ENCODE measurements around the genes GNAL and CHMP1B.

DNA sequence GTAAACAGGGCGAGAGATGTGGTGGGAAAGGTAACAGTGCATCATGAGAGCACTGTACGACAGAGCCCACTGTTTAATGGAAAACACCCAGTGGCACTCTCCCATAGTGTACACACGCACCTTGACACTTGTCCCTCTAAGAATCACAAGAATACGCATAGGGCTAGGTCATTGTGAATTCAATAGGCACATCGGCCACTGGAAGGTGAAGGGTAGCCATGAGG lies 74.6 kb upstream of the APCDD1 start:
- PRO-cap, 4 experiments = no peak in any of the 4 experiments
- RAMPAGE, long total RNA, 2 experiments = no peak in any of the 2 experiments
- RRBS = no CpG with 5 or more reads among the region's 5 CpGs

GRCh38 chr18:10414227-10414513 lies 40.3 kb upstream of the APCDD1 start:
- PRO-cap, 4 experiments = no peak in any of the 4 experiments
- RAMPAGE, long total RNA, 2 experiments = no peak in any of the 2 experiments
- RRBS = 94% methylated on average over 3 of the region's 14 CpGs

DNA sequence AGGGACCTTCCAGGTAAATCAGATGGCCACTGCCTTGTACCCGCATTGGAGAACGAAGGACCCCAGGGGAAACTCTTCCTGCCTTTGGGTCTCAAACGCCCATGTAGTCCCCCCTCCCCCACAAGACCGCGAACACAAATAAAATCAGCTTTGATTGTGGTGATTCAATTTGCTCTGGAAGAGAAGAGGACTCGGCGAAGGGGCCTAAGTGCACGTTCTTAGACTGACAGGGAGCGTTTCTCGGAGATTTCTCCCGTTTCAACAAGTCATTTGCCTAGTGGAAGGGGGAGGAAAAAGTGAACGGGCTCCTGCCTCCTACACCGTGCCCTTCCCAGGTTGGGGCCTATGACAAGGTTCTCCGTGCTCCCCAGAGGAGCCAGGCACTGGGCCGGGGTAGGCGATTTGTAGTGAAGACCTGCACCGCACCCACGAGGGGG lies 843 bp upstream of the APCDD1 start:
- PRO-cap, 4 experiments = peak in 2 of 4 experiments; most common plus-strand start position 167 of the sequence (in 2)
- RAMPAGE, long total RNA, 2 experiments = no peak in any of the 2 experiments
- RRBS = no CpG with 5 or more reads among the region's 18 CpGs

GRCh38 chr18:10520027-10520361 lies 5.8 kb upstream of the NAPG start:
- PRO-cap, 4 experiments = no peak in any of the 4 experiments
- RAMPAGE, long total RNA, 2 experiments = no peak in any of the 2 experiments
- RRBS = no CpG with 5 or more reads among the region's 11 CpGs

DNA sequence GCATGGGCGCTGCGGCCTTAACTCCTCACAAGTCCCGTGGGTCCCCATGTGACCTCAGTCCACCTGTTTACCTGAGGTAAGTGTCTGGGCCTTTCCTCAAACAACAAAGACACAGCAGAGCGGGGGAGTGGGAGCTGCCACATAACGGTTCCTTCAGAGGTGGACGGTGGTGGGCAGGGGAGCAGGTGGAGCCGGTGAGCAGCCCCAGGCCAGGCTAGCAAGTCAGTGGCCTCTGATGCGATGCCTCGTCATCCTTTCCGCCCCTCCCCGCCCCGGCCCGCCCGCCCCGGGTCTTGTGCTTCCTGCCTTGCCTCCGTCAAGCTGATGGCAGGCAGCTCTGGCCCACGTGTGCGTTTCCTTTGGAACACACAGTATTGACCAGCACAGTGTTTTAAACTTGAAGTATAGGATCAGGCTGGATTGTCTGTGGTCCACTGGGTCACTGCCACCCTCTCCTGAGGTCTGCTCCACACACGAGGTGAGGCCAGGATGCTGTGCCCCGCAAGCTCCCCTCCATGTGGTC lies 38.9 kb downstream of the PIEZO2 start:
- PRO-cap, 4 experiments = peak in 3 of 4 experiments; most common plus-strand start position 386 of the sequence (in 1); most common minus-strand start position 227 of the sequence (in 2)
- RAMPAGE, long total RNA, 2 experiments = no peak in any of the 2 experiments
- RRBS = 29% methylated on average over 5 of the region's 20 CpGs

DNA sequence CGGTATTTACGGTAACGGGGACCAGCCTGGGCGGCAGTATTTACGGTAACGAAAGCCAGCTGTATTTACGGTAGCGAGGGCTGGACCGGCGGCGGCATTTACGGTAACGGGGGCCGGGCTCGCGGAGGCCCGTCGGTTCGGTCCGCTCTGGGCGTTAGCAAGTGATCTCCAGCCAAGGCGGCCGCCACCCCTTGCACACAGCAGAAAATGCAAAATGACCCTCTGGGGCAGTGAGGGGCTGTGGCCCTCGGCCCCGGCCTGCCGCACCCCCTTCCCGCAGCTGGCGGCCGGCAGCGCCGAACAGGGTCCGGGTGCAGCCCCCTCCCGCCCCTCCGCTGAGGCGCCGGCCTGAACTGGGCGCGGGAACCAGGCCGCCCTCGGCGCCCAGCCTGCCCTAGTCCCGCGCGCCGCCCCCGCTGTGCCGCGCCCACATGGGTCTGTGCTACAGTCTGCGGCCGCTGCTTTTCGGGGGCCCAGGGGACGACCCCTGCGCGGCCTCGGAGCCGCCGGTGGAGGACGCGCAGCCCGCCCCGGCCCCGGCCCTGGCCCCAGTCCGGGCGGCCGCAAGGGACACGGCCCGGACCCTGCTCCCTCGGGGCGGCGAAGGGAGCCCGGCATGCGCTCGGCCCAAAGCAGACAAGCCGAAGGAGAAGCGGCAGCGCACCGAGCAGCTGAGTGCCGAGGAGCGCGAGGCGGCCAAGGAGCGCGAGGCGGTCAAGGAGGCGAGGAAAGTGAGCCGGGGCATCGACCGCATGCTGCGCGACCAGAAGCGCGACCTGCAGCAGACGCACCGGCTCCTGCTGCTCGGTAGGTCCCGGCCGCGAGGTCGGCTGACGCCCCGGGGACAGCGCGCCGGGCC lies at the start of gene GNAL:
Gene GNAL, plus strand, starts transcription at position 132 of the 859 bp plus-strand sequence.
- PRO-cap, 4 experiments = peak in 4 of 4 experiments; most common plus-strand start position 94 of the sequence (in 3)
- RAMPAGE, long total RNA, 2 experiments = no peak in any of the 2 experiments
- RRBS = 2% methylated on average over 14 of the region's 104 CpGs

DNA sequence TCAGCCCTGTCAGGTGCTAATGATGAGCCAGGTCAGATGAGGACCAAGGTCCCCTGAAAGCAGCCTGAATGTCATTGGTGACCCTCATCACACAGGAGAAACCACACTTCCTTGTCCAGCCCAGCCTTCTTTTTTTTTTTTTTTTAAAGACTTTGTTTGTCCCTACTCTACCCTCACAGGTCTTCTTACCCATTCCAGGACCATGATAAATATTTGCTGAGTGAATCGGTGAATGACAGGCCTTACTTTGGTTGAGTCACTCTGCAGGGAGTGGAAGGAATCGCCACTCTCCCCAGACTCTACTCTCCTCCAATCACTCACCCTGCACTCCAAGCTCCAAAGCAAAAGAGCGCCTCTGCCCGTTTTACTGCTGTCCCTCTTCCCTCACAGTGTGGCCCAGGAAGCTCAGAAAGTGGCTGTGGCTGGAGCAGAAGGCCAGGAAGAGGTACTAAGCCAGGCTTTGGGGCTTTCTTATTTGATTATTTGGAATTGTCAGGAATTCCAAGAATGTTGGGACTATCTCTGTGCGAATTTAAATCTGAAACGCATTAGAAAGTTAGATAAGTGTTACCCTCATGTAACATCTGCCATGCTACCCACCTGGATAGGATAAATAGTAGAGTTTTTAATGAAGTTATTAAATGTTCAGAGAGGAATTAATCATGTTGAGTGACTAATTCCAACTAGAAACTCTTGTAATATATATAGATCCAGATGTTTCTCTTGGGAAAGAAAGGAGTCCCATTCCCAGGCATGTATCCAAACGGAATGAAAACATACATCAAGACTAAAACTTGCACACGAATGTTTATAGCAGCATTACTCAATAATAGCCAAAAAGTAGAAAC lies 43.1 kb upstream of the CHMP1B start:
- PRO-cap, 4 experiments = no peak in any of the 4 experiments
- RAMPAGE, long total RNA, 2 experiments = no peak in any of the 2 experiments
- RRBS = no CpG with 5 or more reads among the region's 8 CpGs

GRCh38 chr18:11850573-11851568 lies at the start of gene CHMP1B:
CHMP1B (plus strand) TSS chr18:11851413.
- PRO-cap, 4 experiments = peak in 4 of 4 experiments; most common plus-strand start chr18:11851414 (in 4); most common minus-strand start chr18:11850889 (in 4)
- RAMPAGE, long total RNA, 2 experiments = start-site peak on the plus strand in 1 of 2 experiments, at chr18:11851389-11851416 at its widest, 197 reads per replicate
- RRBS = 1% methylated on average over 27 of the region's 51 CpGs

GRCh38 chr18:11851569-11852693 lies 718 bp downstream of the CHMP1B start:
- PRO-cap, 4 experiments = peak in 3 of 4 experiments; most common plus-strand start chr18:11851982 (in 1); most common minus-strand start chr18:11851957 (in 3)
- RAMPAGE, long total RNA, 2 experiments = no peak in any of the 2 experiments
- RRBS = no CpG with 5 or more reads among the region's 42 CpGs

GRCh38 chr18:11980173-11980973 lies 934 bp upstream of the IMPA2 start:
- PRO-cap, 4 experiments = peak in 4 of 4 experiments; most common plus-strand start chr18:11980649 (in 2); most common minus-strand start chr18:11980596 (in 4)
- RAMPAGE, long total RNA, 2 experiments = no peak in any of the 2 experiments
- RRBS = 2% methylated on average over 28 of the region's 68 CpGs

GRCh38 chr18:11980974-11981331 lies 354 bp upstream of the IMPA2 start:
- PRO-cap, 4 experiments = peak in 2 of 4 experiments; most common plus-strand start chr18:11980994 (in 1); most common minus-strand start chr18:11981077 (in 2)
- RAMPAGE, long total RNA, 2 experiments = no peak in any of the 2 experiments
- RRBS = 2% methylated on average over 12 of the region's 36 CpGs

GRCh38 chr18:11995491-11996167 lies 14.3 kb downstream of the IMPA2 start:
- PRO-cap, 4 experiments = peak in 1 of 4 experiments; most common plus-strand start chr18:11995769 (in 1)
- RAMPAGE, long total RNA, 2 experiments = no peak in any of the 2 experiments
- RRBS = no CpG with 5 or more reads among the region's 9 CpGs

GRCh38 chr18:11998300-11998670 lies 17.0 kb downstream of the IMPA2 start:
- PRO-cap, 4 experiments = peak in 1 of 4 experiments; most common plus-strand start chr18:11998458 (in 1); most common minus-strand start chr18:11998427 (in 1)
- RAMPAGE, long total RNA, 2 experiments = no peak in any of the 2 experiments
- RRBS = no CpG with 5 or more reads among the region's 6 CpGs

- PRO-cap, 4 experiments = peak in 4 of 4 experiments; most common plus-strand start chr18:12278405 (in 2); most common minus-strand start chr18:12278303 (in 1)
- RAMPAGE, long total RNA, 2 experiments = no peak in any of the 2 experiments
- RRBS = no CpG with 5 or more reads among the region's 7 CpGs
Observed at GRCh38 chr18:12278199-12278720, 24.1 kb downstream of the CIDEA start.

GRCh38 chr18:12612601-12613282 lies 45.2 kb downstream of the SPIRE1 start:
- PRO-cap, 4 experiments = no peak in any of the 4 experiments
- RAMPAGE, long total RNA, 2 experiments = no peak in any of the 2 experiments
- RRBS = no CpG with 5 or more reads among the region's 3 CpGs

- PRO-cap, 4 experiments = peak in 4 of 4 experiments; most common plus-strand start chr18:12657211 (in 4); most common minus-strand start chr18:12657135 (in 1)
- RAMPAGE, long total RNA, 2 experiments = start-site peak on the minus strand in 1 of 2 experiments, at chr18:12656663-12657637 at its widest, 7 reads per replicate
- RRBS = 2% methylated on average over 9 of the region's 47 CpGs
Observed at GRCh38 chr18:12656529-12657363, 1.2 kb downstream of the SPIRE1 start.

GRCh38 chr18:12885320-12885981 lies 1.4 kb upstream of the PTPN2 start:
- PRO-cap, 4 experiments = no peak in any of the 4 experiments
- RAMPAGE, long total RNA, 2 experiments = no peak in any of the 2 experiments
- RRBS = no CpG with 5 or more reads among the region's 8 CpGs

- PRO-cap, 4 experiments = peak in 4 of 4 experiments; most common plus-strand start chr18:13136653 (in 3); most common minus-strand start chr18:13136670 (in 2)
- RAMPAGE, long total RNA, 2 experiments = no peak in any of the 2 experiments
- RRBS = 2% methylated on average over 40 of the region's 54 CpGs
Observed at GRCh38 chr18:13136537-13137083, 82.0 kb upstream of the LDLRAD4 start.

DNA sequence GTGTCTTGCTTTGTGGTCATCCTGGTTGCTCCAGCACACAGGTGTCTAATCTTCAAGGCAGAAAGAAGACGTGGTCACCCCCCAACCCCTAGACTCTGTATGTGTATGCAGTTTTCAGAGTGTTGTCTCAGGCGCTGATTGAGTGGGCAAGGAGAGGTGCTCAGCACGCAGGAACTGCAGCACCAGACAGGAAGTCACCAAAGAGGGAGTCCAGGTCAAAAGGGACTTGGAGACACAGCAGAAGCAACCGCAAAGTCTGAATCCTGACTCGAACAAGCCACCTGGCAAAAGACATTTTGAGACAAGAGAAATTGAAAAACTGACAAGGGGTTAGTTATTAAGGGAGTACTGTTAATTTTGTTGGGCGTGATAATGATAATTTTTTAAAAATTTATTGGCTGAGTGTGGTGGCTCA lies 79.8 kb upstream of the LDLRAD4 start:
- PRO-cap, 4 experiments = no peak in any of the 4 experiments
- RAMPAGE, long total RNA, 2 experiments = no peak in any of the 2 experiments
- RRBS = no CpG with 5 or more reads among the region's 6 CpGs

- PRO-cap, 4 experiments = no peak in any of the 4 experiments
- RAMPAGE, long total RNA, 2 experiments = no peak in any of the 2 experiments
- RRBS = no CpG with 5 or more reads among the region's 7 CpGs
Observed at GRCh38 chr18:13179509-13180002, 39.0 kb upstream of the LDLRAD4 start.